ENCODE measurements around the genes CCT2 and RAB21.

- PRO-cap, 2 experiments = no peak in any of the 2 experiments
These were observed 110.0 kb upstream of the MDM1 start for GRCh38 chr12:68441919-68442767.

DNA sequence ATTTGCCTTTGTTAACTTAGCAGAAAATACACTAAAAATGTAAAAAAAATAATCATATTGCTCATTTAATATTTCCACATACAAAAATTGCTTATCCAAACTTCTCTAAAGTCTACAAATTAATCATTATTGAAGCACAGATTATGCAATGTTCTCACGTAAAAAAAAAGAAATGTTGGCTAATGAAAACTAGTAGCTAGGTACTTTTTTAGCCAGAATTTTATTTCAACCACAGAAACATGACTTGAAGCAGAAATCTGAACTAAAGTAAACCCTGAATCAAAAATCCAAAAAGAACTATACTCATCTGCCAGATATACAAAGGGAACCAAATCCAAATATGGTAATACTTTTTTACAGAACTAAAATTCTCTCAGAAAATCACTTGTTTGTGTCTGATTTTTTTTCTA is 78.5 kb upstream of the RAP1B start:
- PRO-cap, 2 experiments = no peak in any of the 2 experiments

DNA sequence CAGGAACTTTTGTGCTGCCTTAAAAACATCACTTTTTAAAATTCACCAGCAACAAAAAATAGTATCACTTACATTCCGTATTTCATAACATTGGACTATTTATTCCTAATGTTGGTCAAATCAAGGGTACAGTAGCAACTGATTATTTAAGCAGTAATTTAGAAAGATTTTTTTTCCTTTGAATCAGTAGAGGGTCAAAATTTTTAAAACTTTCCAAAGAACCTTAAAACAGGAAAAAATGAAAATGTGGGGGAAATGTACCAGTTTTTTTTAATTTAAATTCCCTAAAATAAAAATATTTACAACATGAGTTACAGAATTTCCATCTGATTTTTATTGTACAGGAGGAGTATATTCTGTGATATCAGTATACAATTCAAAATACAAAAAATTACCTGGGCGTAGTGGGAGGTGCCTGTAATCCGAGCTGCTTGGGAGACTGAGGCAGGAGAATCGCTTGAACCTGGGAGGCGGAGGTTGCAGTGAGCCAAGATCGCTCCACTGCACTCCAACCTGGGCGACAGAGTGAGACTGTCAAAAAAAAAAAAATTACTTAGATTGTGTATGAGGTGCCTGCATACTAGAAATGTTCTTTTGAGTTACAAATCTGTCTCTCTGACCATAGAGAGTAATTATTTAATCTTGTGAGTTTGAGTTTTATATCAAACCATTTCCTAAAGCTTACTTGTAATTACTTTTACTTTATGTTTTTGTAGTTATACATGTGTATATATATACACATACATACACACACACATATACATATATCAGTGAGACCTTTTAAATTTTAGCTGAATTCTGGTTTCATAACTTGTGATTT is 4.6 kb downstream of the RAP1B start:
- PRO-cap, 2 experiments = peak in 1 of 2 experiments; most common plus-strand start position 397 of the sequence (in 1)

DNA sequence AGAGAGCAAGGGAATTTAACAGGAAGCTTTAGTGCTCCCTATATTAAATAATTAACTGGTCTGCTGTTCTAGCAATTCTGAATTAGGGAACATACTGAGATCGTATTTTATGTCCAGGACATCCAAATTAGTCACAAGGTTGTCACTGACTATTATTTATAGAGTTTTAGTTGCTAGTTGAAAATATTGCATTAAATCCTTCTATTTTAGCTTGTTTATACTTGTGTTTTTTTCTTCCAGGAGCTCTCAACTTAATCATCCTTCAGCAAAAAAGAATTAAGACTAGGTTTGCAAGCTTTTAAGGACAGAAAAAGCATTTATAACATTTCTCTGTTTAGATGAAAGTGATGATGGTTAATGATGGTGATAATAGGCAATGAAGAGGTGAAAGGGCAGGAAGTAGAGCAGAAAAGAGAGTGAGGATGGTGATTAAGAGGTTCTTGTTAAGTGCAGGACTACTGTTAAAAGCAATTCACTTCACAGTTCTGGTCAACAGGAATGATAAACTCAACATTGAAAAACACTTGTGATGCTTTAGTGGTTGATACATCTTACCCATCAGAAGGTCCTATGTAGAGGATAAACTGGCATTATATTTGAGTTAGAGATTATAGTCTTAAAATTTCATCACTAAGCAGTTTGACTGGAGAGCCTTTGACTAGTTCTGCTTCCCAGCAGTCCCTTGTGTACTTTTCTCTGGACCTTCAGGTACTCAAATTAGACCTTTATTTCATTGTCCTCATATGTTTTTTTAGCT is 10.7 kb downstream of the RAP1B start:
- PRO-cap, 2 experiments = peak in 1 of 2 experiments; most common plus-strand start position 413 of the sequence (in 1)

DNA sequence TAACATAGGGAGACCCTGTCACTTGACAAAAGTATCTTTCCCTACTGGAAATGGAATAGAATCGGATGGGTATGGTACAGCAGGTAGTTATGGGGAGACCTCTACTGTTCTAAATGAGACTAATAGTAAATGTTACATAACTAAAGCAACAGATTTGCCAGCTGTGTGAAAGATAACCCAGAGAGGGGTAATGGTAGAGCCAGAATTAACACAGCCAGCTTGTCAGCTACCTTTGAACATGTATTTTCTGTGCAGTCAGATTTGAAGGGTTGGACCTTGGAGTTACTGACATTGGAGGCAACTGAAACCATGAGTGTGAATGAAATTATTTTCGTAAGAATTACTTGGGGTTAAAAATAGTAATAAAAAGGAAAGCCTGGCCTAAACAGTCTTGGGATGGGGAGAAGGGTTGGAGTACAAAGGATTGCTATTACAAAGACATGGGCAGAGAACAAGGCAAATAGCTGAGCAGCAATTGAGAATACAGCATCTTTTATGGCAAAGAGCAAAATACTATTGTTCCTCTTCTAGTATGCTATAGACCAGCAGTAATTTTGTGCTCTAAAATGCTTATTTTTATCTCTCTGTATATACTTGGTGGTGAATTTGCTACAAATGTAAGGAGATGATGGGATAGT is 21.6 kb upstream of the NUP107 start:
- PRO-cap, 2 experiments = peak in 1 of 2 experiments; most common plus-strand start position 391 of the sequence (in 1)

DNA sequence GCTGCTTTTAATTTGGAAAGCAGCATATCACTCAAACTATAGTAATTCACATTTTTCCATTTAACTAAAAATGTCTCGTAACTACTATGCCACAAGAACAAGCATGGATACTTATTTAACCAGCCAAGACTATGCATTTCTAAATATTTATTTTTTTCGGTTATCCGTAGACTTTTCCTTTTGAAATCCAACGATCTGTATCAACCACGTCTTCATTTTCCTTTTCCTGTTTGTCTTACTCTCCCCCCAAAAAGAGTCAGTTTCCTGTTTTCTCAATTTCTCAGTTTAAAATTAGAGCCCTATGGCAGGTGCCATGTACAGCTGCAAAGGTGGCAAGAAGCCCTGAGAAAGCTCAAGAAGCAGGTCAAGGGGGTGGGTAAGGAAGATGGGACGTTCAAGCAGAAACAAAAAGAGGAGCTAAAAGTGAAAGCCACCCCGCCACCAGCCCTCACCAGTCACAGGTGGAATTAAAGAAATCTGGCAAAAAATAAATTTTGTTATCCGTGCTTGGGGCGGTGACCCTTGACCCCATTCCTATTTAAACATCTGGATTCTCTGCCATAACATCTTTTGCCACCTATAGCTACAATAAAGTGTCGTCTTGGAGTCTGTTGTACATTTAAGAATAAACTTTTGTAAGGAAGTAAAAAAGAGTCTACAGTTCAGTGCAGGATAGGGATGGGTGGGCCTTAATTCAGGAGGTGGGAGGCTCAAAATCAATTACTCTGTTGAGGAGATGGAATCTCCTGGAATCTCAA is 26.8 kb downstream of the SLC35E3 start:
- PRO-cap, 2 experiments = no peak in any of the 2 experiments

GRCh38 chr12:68840973-68842017 is 33.3 kb downstream of the MDM2 start:
- PRO-cap, 2 experiments = no peak in any of the 2 experiments

- PRO-cap, 2 experiments = peak in 1 of 2 experiments; most common plus-strand start chr12:68845425 (in 1)
These were observed 37.4 kb downstream of the MDM2 start for GRCh38 chr12:68845141-68845994.

DNA sequence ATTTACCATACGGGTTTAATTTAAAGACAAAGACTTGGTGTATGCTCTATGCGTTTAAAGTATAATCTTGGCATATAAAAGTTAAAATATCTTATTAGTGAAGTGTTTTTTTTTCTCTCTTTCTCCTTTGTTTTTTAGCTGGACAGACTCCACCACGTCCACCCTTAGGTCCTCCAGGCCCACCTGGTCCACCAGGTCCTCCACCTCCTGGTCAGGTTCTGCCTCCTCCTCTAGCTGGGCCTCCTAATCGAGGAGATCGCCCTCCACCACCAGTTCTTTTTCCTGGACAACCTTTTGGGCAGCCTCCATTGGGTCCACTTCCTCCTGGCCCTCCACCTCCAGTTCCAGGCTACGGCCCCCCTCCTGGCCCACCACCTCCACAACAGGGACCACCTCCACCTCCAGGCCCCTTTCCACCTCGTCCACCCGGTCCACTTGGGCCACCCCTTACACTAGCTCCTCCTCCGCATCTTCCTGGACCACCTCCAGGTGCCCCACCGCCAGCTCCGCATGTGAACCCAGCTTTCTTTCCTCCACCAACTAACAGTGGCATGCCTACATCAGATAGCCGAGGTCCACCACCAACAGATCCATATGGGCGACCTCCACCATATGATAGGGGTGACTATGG is 19.2 kb downstream of the CPSF6 start:
- PRO-cap, 2 experiments = no peak in any of the 2 experiments

DNA sequence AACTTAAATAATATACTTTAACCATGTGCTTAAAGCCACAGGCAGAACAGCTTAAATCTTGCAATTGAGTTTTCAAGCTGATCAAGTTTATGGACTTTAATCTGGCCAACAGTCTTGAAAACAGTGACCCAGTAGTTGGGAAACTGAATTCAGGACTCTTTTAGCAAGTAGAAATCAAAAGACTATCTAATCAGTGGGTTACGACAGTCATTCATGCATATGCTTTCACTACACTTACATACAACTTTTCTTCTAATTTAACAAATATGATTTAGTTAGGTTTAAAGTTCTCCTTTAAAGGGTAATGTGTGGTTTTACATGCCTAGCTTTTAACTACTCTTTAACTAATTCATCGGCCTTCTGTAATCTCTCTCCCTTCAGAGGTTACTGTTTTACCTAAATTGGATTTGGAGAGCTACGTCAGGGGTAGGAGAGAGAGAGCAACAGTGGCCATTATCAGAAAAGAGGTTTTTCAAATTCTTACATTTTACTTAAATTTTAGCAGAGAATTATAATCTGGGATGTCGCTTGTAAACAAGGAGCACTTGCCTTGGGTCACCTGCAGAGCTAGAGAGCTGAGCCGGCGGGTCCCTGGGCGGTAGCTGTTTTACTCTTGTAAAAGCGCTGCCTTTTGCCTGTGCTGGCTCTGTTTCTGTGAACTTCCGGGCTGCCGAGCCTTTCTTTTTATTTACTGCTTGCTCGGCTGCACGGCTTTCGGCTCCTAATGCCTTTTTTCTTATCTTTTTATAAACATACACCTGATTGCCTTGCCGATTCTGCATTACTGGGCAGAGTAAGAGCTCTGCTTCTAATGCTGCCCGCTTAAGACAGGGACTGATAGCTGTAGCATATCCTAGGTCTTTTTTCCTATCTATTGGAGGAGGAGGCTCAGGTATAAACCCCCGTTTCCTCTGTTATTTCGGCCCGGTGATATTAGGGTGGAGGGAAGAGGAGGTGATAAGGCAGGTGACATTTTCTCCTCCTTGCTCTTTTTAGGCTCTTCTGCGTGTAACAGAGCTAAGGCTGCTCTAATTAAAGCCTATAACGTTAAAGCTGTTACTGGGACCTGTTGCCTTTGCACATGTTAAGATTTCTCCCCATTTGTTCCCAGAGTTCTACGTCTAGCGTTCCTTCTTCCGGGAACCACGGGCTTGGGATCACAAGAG is 17.3 kb upstream of the LYZ start:
- PRO-cap, 2 experiments = no peak in any of the 2 experiments

DNA sequence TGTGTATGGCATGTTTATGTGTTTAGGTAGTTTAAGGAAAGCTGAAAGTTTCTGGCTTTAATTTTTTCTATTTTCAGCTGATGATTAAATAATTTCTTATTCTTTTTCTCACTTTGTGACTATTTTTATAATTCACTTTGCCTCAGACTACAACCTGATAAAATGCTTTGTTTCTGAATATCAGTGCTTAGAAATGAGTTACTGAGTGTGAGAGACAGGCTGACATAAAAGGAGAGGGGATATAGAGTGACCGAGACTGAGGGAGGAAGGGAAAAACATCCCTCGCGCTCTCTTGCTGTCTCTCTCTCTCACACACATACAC is 45.0 kb downstream of the FRS2 start:
- PRO-cap, 2 experiments = no peak in any of the 2 experiments

GRCh38 chr12:69585225-69586292 is at the start of gene CCT2:
TSS of gene CCT2 (plus strand) at chr12:69585459.
- PRO-cap, 2 experiments = peak in 2 of 2 experiments; most common plus-strand start chr12:69585459 (in 2); most common minus-strand start chr12:69585305 (in 1)

GRCh38 chr12:69685747-69686346 is 13.3 kb downstream of the BEST3 start:
- PRO-cap, 2 experiments = no peak in any of the 2 experiments

GRCh38 chr12:69738148-69738826 is 373 bp upstream of the RAB3IP start:
- PRO-cap, 2 experiments = no peak in any of the 2 experiments

- PRO-cap, 2 experiments = no peak in any of the 2 experiments
These were observed 263 bp downstream of the MYRFL start for GRCh38 chr12:69825375-69825604.

DNA sequence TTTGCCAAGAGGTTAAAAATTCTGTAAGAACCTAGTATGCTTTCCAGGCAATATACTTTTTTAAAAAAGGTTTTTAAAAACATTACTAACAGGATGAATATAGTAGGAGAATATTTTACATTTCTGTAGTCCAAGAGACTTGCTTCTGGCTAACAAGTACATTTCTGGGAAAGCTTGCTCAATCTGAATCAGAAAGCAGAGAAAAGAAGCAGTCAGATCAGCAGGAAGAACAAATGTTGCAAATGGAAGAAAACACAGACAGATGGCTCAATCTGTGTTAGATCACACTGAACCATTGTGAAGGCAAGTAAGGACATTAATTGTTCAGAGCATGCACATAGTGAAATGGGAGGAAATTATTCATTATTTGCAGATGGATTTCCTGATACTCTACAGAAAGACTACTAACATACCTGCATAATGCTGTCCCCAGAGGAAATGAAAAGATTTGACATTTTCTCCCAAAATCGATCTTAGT is 65.2 kb upstream of the CNOT2 start:
- PRO-cap, 2 experiments = no peak in any of the 2 experiments

DNA sequence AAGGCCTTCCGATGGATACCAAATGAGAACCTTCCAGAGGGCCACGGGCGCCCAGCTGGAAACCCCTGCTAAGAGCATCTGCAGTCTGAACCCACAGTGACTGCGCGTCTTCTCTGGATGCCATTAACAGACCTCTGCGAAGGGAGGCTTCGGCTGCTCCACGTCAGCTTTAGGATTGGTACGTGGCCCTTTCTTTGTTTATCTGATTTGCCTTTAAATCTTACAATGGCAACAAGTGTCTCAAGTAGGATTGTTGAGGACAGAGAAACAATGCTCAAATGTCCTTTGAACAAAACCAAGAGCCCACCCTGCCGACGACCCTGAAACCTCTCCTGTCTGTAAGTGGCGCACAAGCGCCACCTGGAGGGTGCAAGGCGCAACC is 82.4 kb upstream of the PTPRB start:
- PRO-cap, 2 experiments = no peak in any of the 2 experiments

GRCh38 chr12:71754399-71755018 is at the start of gene RAB21:
TSS of gene RAB21 (plus strand) at chr12:71754863.
- PRO-cap, 2 experiments = peak in 2 of 2 experiments; most common plus-strand start chr12:71754913 (in 2); most common minus-strand start chr12:71754514 (in 1)

- PRO-cap, 2 experiments = peak in 1 of 2 experiments; most common plus-strand start chr12:71760915 (in 1)
These were observed 6.1 kb downstream of the RAB21 start for GRCh38 chr12:71760746-71761214.

GRCh38 chr12:71885067-71885876 is 45.7 kb downstream of the TBC1D15 start:
- PRO-cap, 2 experiments = no peak in any of the 2 experiments

Measured in monocyte (primary cell).